GM12878 (cell line): ENCODE data around the gene RAB6A.

GRCh38 chr11:72039680-72040005, 40.7 kb downstream of the NUMA1 start:
- RAMPAGE, long total RNA, result no peak
- RRBS, 2 experiments, result no CpG with 5 or more reads among the region's 4 CpGs
CAGE:
- cytosol, long polyA minus RNA, result no peak
- cytosol, long polyA plus RNA, result no peak
- long polyA plus RNA, result no peak
- nucleolus, long total RNA, result no peak
- nucleus, long polyA plus RNA, result no peak
- nucleus, long total RNA, result no peak

- RAMPAGE, long total RNA, result no peak
- RRBS, 2 experiments, result 2 to 6% methylated on average over 3 of the region's 30 CpGs
CAGE:
- cytosol, long polyA minus RNA, result no peak
- cytosol, long polyA plus RNA, result no peak
- long polyA plus RNA, result no peak
- nucleolus, long total RNA, result no peak
- nucleus, long polyA plus RNA, result no peak
- nucleus, long total RNA, result no peak
Measured at GRCh38 chr11:72041273-72042241, 38.8 kb downstream of the NUMA1 start.

DNA sequence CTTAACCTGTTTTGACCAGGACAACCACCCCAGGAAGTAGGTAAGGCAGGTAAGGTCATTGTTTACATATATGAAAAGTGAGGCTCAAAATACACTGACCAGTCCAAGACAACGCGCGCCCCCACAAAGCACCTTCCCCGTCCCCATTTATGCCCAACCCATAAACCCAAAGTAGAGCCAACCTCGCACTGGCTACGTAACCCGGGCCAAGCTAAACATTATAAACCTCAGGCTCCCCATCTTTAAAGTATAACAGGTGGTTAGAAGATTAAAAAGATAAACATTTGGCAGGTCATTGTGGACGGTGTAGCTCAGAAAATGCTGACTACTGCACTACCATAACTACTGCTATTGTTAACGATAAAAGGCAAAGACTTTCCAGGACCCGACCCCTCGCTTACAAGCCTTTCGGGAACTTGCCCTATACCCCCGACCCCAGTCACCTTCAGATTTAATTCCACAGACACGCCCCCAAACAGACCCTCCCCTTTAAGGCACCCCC, 521 bp downstream of the NUMA1 start:
- RAMPAGE, long total RNA, result no peak
- RRBS, 2 experiments, result no CpG with 5 or more reads among the region's 14 CpGs
CAGE:
- cytosol, long polyA minus RNA, result no peak
- cytosol, long polyA plus RNA, result no peak
- long polyA plus RNA, result no peak
- nucleolus, long total RNA, result no peak
- nucleus, long polyA plus RNA, result no peak
- nucleus, long total RNA, result no peak

DNA sequence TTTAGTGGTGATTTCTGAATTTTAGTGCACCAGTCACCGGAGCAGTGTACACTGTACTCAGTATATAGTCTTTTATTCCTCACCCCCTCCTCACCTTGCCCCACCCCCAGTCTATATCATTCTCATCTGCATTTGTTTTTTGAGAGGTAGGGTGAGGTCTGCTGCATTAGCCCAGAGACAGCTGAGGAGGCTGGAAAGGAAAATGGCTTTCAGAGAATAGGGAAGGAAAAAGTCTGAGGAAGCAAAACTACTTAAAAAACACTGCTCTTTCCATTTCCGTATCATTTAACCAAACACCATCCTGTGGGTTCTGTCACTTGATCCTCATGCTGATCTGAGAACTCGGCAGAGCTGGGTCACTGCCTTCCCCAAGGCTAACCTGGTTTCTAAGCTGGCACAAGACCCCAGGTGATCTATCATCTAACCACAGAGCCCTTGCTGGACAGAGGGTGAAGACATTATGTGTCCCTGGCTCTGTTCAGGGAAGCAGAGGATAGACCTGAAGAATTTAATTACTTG, 1.2 kb downstream of the FOLR2 start:
- RAMPAGE, long total RNA, result no peak
- RRBS, 2 experiments, result no CpG with 5 or more reads among the region's 3 CpGs
CAGE:
- cytosol, long polyA minus RNA, result no peak
- cytosol, long polyA plus RNA, result no peak
- long polyA plus RNA, result no peak
- nucleolus, long total RNA, result no peak
- nucleus, long polyA plus RNA, result no peak
- nucleus, long total RNA, result no peak

- RAMPAGE, long total RNA, result no peak
- RRBS, 2 experiments, result 67% methylated on average over 1 of the region's 10 CpGs; no CpG with 5 or more reads in 1 of the 2 experiments
CAGE:
- cytosol, long polyA minus RNA, result no peak
- cytosol, long polyA plus RNA, result no peak
- long polyA plus RNA, result no peak
- nucleolus, long total RNA, result no peak
- nucleus, long polyA plus RNA, result no peak
- nucleus, long total RNA, result no peak
Measured at GRCh38 chr11:72471231-72471726, 36.9 kb upstream of the CLPB start.

- RAMPAGE, long total RNA, result no peak
- RRBS, 2 experiments, result no CpG with 5 or more reads among the region's 2 CpGs
CAGE:
- cytosol, long polyA minus RNA, result no peak
- cytosol, long polyA plus RNA, result no peak
- long polyA plus RNA, result no peak
- nucleolus, long total RNA, result no peak
- nucleus, long polyA plus RNA, result no peak
- nucleus, long total RNA, result no peak
Measured at GRCh38 chr11:72481470-72481895, 47.2 kb upstream of the CLPB start.

DNA sequence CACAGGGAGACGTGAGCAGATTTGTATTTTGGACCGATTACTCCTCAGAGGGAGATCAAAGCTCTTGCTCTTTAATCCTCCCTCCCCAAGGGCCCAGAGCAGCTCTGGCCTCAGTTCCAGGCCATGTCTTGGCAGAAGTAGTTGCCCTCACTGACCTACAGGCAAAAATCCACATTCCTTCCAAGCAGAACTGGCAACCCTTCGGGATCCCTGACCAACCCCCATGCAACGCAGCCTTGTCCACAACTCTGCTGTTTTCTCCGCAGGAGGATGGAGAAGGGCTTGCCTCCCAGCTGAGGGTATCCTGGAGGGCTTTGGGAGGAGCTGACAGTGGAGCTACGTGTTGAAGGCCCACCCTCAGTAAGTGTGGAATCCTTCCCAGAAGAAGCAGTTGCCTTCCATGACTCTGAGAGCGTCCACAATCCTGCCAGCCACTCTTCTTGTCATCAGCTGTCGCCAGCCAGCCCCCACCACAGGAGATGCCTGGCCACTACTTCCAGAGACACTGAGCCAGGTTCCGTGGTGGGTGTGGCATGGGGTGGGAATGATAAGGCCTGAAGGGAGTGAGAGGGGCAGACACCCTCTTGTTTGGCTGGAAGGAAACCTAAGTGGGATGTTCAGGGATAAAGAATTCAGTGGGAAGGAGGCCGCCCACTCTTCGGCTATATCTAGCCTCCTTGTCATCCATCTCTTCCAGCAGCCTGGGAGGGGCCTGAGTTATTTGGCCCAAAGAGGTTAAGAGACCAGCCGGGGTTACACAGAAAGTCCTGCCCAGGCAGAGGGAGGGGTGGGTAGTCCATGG, 68.0 kb downstream of the PDE2A start:
- RAMPAGE, long total RNA, result no peak
- RRBS, 2 experiments, result no CpG with 5 or more reads among the region's 12 CpGs
CAGE:
- cytosol, long polyA minus RNA, result no peak
- cytosol, long polyA plus RNA, result no peak
- long polyA plus RNA, result no peak
- nucleolus, long total RNA, result no peak
- nucleus, long polyA plus RNA, result no peak
- nucleus, long total RNA, result no peak

- RAMPAGE, long total RNA, result no peak
- RRBS, 2 experiments, result 30 to 42% methylated on average over 3 of the region's 14 CpGs
CAGE:
- cytosol, long polyA minus RNA, result no peak
- cytosol, long polyA plus RNA, result no peak
- long polyA plus RNA, result no peak
- nucleolus, long total RNA, result no peak
- nucleus, long polyA plus RNA, result no peak
- nucleus, long total RNA, result no peak
Measured at GRCh38 chr11:72614902-72615309, 59.3 kb downstream of the PDE2A start.

GRCh38 chr11:72723469-72723938, 28.7 kb downstream of the ARAP1 start:
- RAMPAGE, long total RNA, result no peak
- RRBS, 2 experiments, result no CpG with 5 or more reads among the region's 9 CpGs
CAGE:
- cytosol, long polyA minus RNA, result no peak
- cytosol, long polyA plus RNA, result no peak
- long polyA plus RNA, result no peak
- nucleolus, long total RNA, result no peak
- nucleus, long polyA plus RNA, result no peak
- nucleus, long total RNA, result no peak

- RAMPAGE, long total RNA, result no peak
- RRBS, 2 experiments, result 85 to 96% methylated on average over 4 of the region's 21 CpGs
CAGE:
- cytosol, long polyA minus RNA, result no peak
- cytosol, long polyA plus RNA, result no peak
- long polyA plus RNA, result no peak
- nucleolus, long total RNA, result no peak
- nucleus, long polyA plus RNA, result no peak
- nucleus, long total RNA, result no peak
Measured at GRCh38 chr11:72827965-72829141, 14.1 kb downstream of the ATG16L2 start.

- RAMPAGE, long total RNA, result no peak
- RRBS, 2 experiments, result no CpG with 5 or more reads among the region's 15 CpGs
CAGE:
- cytosol, long polyA minus RNA, result no peak
- cytosol, long polyA plus RNA, result no peak
- long polyA plus RNA, result no peak
- nucleolus, long total RNA, result start-site peak on the plus strand at chr11:73147890-73147966, 46 reads
- nucleus, long polyA plus RNA, result no peak
- nucleus, long total RNA, result no peak
Measured at GRCh38 chr11:73147853-73148739, 6.0 kb upstream of the FCHSD2 start.

DNA sequence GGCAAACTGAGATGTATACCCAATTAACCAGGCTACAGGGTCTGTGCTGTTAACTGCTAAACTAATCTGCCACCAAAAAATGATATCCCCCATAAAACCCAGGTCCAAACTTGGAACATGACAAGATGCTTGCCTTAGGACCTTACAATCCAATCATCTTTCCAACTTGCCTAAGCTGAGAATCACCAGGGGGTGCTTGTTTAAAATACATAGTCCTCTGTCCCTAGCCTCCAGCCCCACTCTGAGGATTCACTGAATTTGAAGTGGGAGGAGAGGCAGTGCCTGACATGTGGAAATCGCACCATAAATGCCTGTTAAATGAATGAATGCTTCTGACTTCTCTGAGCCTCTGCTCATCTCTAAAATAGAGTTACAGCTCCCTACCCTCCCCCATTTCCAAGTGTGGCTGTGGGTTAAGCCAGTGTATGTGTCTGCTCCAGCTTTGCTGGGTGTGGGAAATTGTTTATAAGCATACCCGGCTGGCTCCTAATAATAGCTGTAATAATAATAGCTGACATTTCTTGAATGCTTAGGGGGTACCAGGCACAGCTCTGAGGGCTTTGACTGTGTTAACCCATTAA, 6.8 kb upstream of the FCHSD2 start:
- RAMPAGE, long total RNA, result no peak
- RRBS, 2 experiments, result no CpG with 5 or more reads among the region's 2 CpGs
CAGE:
- cytosol, long polyA minus RNA, result no peak
- cytosol, long polyA plus RNA, result no peak
- long polyA plus RNA, result no peak
- nucleolus, long total RNA, result no peak
- nucleus, long polyA plus RNA, result no peak
- nucleus, long total RNA, result no peak

DNA sequence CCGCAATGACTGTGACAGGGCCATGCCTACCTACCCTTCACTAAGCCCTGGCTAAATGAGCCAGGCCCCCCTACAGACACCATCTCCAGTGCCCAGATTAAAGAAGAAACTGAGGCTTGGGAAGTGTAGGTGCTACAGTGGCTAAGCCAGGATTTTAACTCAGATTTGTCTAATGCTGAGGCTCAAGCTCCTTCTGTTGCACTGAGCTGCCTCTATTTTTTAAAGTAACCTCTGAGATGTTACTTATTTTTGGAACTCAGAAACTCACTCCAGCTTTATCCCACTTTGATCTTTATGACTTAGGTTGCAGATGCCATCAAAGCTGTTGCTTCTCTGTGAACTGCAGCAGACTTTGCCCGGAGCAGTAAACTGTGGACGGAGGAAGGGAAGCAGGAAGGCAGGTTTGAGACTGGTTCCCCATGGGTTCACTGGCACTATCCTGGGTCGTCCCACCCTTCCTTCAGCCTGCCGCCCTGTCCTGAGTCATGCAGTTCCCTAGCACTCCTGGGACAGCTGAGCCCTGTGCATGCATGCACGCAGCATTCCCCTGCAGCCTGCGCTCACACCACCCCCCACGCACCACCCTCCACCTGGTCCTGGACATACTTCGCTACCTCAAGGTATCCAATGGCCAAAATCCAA, 23.6 kb upstream of the P2RY2 start:
- RAMPAGE, long total RNA, result no peak
- RRBS, 2 experiments, result no CpG with 5 or more reads among the region's 9 CpGs
CAGE:
- cytosol, long polyA minus RNA, result no peak
- cytosol, long polyA plus RNA, result no peak
- long polyA plus RNA, result no peak
- nucleolus, long total RNA, result no peak
- nucleus, long polyA plus RNA, result no peak
- nucleus, long total RNA, result no peak

- RAMPAGE, long total RNA, result no peak
- RRBS, 2 experiments, result no CpG with 5 or more reads among the region's 6 CpGs
CAGE:
- cytosol, long polyA minus RNA, result no peak
- cytosol, long polyA plus RNA, result no peak
- long polyA plus RNA, result no peak
- nucleolus, long total RNA, result no peak
- nucleus, long polyA plus RNA, result no peak
- nucleus, long total RNA, result no peak
Measured at GRCh38 chr11:73237700-73238358, 19.7 kb downstream of the P2RY2 start.

DNA sequence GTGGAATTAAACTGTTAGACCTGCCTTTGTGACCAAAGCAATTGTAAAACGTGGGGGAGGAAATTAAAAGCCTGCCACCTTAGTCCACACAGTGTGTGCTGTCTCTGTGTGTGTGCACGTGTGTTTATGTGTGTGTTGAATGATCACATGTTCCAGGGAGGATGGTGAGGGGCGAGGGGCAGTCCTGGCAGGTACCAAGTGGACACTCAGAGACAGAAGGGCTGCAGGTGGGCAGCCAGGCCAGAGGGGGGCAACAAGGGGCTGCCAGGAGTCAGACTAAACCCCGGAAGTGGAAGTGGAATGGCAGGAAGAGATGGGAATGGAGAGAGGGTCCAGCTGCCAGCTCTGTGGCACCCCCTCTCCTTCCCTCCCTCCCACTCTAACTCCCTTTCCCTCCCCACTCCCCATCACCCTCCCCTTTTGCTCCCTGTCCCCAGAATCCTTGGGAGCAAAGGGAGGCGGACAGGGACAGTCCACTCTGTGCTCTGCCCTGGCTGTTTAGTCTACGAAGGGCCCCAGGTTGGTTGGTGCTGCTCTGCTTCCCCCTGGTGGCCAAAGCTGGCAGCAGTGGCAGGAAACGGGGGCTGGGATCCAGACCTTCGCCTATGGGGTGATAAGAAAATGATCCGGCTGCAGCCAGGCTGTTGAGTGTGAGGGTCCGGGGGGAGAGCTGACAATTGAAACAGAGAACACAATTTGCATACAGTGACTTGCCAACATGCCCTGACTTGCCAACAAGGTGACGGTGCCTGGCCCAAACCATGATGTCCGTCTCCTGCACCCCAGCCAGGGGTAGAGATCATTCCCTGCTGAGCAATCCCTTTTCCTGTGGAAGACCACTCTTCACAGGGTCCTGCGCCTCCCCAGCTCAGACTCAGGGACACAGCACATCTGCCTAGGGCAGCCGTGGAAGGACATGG, 24.4 kb downstream of the P2RY2 start:
- RAMPAGE, long total RNA, result no peak
- RRBS, 2 experiments, result 3 to 16% methylated on average over 2 of the region's 14 CpGs
CAGE:
- cytosol, long polyA minus RNA, result no peak
- cytosol, long polyA plus RNA, result no peak
- long polyA plus RNA, result no peak
- nucleolus, long total RNA, result no peak
- nucleus, long polyA plus RNA, result no peak
- nucleus, long total RNA, result no peak

- RAMPAGE, long total RNA, result no peak
- RRBS, 2 experiments, result no CpG with 5 or more reads among the region's 36 CpGs
CAGE:
- cytosol, long polyA minus RNA, result no peak
- cytosol, long polyA plus RNA, result no peak
- long polyA plus RNA, result no peak
- nucleolus, long total RNA, result no peak
- nucleus, long polyA plus RNA, result no peak
- nucleus, long total RNA, result no peak
Measured at GRCh38 chr11:73310189-73311255, 2.4 kb downstream of the ARHGEF17 start.

DNA sequence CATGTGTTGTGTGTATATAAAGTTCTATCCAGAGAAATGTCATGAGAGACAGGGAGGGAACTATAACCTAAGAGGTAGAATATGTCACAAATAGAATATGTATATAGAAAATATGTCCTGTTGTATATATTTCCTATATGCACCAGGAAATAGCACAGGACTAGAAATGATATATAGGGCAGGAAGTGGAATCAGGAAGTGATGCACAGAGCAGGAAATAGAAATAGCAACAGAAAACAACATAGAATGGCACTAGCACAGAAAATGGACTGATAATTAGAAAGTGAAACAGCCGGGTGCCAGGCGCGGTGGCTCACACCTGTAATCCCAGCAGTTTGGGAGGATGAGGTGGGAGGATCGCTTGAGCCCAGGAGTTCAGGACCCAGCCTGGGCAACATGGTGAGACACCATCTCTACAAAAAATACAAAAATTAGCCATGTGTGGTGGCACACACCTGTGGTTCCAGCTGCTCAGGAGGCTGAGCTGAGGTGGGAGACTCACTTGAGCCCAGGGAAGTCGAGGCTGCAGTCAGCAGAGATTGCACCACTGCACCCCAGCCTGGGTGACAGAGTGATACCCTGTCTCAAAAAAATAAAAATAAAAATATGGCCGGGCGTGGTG, 9.9 kb upstream of the RELT start:
- RAMPAGE, long total RNA, result no peak
- RRBS, 2 experiments, result no CpG with 5 or more reads among the region's 7 CpGs
CAGE:
- cytosol, long polyA minus RNA, result no peak
- cytosol, long polyA plus RNA, result no peak
- long polyA plus RNA, result no peak
- nucleolus, long total RNA, result no peak
- nucleus, long polyA plus RNA, result no peak
- nucleus, long total RNA, result no peak

DNA sequence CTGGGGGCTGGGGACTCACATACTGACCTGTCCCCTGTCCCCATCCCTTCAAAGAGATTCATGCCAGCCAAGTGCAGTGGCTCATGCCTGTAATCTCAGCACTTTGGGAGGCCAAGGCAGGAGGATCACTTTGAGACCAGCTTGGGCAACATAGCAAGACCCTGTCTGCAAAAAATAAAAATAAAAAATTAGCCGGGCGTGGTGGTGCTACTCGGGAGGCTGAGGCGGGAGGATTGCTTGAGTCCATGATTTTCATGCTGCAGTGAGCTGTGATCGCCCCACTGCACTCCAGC, 15.2 kb downstream of the RELT start:
- RAMPAGE, long total RNA, result no peak
- RRBS, 2 experiments, result no CpG with 5 or more reads among the region's 5 CpGs
CAGE:
- cytosol, long polyA minus RNA, result no peak
- cytosol, long polyA plus RNA, result no peak
- long polyA plus RNA, result no peak
- nucleolus, long total RNA, result no peak
- nucleus, long polyA plus RNA, result no peak
- nucleus, long total RNA, result no peak

DNA sequence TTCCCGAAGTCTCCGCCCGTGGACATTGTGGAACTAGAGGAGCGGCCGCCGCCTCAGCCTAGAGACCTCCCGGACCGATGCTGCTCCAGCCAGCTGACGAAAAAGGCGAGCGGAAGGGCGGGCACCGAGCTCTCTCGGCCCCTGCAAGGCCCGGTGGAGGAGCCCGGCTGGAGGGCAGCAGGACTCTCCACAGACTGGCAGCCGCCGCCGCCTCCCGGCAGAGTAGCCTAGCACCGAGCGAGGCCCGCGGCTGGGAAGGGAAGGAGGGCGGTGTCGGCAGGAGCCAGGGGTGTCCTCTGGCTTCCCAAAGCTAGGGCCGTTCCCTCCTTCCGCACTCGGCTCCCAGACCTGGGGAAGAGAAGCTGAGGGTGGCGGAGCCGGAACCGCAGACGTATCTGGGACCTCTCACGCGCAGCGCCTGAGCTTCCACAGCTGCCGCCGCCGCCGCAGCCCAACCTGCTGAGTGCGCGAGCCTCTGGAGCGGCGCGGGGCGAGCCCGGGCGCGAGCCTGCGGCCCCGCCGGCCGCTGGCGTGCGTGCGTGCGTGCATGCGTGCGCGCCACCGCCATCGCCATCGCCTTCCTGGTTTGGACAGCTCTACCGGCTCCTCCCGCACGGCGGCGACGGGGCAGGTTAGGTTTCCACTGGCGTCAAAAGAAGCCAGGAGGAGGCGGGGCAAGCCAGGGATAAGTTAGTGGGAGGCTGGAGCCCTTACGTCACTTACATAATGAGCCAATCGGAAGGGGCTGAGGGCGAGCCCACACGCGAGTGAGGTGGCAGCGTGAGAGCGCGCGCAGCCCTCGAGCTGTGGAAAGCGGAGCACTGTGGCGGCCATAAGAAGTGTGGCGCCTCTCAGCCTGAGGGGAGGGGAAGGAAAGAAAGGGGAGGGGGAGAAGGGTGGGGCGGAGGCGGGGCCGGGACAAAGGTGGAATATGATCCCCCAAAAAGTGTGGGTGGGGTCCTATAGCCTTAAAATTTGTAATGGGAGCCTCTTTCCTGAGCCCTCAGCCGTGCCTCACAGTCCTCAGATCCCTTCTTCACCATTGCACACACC, at the start of gene RAB6A:
Gene RAB6A (minus strand): TSS at position 465 of the 1,053 bp plus-strand sequence.
- RAMPAGE, long total RNA, result start-site peak on the minus strand centred at position 455 of the sequence, 31 bp wide, 416 and 552 reads in 2 replicates
- RRBS, 2 experiments, result 2 to 4% methylated on average over 18 to 25 of the region's 88 CpGs
CAGE:
- cytosol, long polyA minus RNA, result no peak
- cytosol, long polyA plus RNA, result start-site peak on the minus strand centred at position 484 of the sequence, 108 bp wide, 216 and 102 reads in 2 replicates
- long polyA plus RNA, result start-site peak on the minus strand centred at position 394 of the sequence, 138 bp wide, 27 and 29 reads in 2 replicates
- nucleolus, long total RNA, result no peak
- nucleus, long polyA plus RNA, result start-site peak on the minus strand centred at position 473 of the sequence, 137 bp wide, 36 and 90 reads in 2 replicates
- nucleus, long total RNA, result no peak

DNA sequence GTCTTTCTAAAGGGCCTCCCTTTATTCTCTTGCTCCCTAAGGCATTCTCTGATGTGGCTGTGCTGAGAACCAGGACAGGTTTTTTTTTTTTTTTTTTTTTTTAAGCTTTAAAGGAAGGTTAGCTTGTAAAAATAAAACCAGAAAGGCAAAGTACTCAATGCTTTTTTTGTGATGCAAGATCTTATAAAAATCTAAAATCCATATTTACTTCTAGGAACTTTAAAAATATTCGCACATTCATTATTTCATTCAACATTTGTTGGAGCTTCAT, 2.8 kb upstream of the MRPL48 start:
- RAMPAGE, long total RNA, result no peak
- RRBS, 2 experiments, result no CpG with 5 or more reads among the region's 1 CpG
CAGE:
- cytosol, long polyA minus RNA, result no peak
- cytosol, long polyA plus RNA, result no peak
- long polyA plus RNA, result no peak
- nucleolus, long total RNA, result no peak
- nucleus, long polyA plus RNA, result no peak
- nucleus, long total RNA, result no peak